Lung (tissue), 4 donors: ENCODE measurements around the genes DOK3 and N4BP3.

DNA sequence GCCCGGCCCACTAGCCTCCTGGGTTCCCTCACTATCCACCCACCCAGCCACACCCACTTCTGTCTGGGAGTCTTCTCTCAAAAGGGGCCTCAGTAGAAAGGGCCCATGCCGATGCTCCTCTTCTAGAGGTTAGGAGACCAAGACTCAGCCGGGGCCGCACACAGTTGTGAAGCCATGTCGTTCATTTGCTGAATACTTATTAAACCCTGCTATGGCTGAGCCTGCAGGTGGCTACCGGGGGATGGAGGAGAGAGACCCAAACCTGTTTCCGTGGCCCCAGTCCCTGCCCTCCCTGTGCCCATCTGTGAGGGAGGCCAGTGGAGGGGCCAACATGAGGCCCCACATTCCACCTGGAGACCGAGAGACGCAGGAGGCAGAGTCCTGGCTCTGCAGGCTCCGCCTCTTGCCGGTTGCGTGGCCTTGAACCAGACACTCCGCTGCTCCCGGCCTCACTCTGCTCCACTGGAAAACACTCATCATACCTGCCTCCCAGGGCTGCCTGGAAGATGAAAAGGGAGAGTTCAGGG is 8.7 kb downstream of the GRK6 start:
- PRO-cap = no peak
- RAMPAGE, long total RNA = no peak
- RRBS = 95% methylated on average over 4 of the region's 14 CpGs

GRCh38 chr5:177445483-177445816 is 1.2 kb upstream of the PRR7 start:
- PRO-cap = no peak
- RAMPAGE, long total RNA = no peak
- RRBS = no CpG with 5 or more reads among the region's 4 CpGs

DNA sequence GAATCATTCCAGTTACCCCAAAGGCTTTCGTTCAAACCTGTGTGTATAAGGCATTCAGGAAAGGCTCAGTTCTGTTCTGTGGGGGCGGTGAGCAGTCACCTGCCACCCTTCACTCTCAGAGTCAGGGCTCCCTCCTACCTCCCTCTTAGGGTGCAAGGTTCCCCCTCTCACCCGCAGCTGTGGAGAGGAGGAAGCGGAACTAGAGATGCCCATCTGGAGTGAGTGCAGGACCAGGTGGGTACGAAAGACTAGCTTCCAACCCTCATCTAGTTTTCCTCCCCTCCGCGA is 7.1 kb downstream of the PRR7 start:
- PRO-cap = no peak
- RAMPAGE, long total RNA = no peak
- RRBS = no CpG with 5 or more reads among the region's 7 CpGs

DNA sequence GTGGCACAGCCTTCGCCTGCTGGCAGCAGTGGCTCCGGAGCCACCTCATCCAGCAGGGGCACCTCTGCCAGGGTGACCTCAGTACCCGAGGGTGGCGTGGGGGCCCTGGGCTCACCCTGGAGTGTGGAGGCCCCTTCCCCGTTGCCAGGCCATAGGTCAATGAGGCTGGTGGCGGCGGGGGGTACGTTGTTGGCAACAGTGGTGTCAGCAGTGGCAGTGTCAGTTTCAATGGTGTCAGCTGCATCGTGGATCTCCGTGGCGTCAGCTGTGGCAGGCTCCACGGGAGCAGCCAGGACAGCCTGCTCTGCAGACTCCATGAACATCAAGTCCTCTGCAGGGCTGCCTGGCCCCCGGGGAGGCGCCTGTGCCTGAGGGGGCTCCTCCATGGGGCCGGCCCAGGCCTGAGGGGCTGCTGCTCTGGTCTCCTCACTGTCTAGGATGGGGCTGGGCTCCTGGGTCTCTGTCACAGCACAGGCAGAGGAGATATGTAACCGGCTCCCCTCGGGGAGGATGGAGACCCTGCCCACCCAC is 11.7 kb downstream of the PRR7 start:
- PRO-cap = no peak
- RAMPAGE, long total RNA = no peak
- RRBS = 80% methylated on average over 2 of the region's 17 CpGs

DNA sequence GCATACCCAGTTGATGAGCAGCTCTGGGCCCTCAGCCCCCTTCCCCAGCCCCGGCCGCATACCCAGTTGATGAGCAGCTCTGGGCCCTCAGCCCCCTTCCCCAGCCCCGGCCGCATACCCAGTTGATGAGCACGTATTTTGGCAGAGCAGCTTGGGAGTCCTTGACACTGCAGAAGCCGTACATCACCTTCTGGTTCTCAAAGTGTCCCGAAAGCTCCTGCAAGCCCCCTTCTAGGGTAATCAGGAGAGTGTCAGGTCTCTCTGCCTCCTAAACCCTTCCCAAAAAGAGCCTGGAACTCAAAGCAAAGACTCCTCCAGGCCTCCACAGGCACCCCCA is 5.5 kb downstream of the DBN1 start:
- PRO-cap = no peak
- RAMPAGE, long total RNA = no peak
- RRBS = no CpG with 5 or more reads among the region's 7 CpGs

GRCh38 chr5:177484525-177485129 is 11.2 kb upstream of the DBN1 start:
- PRO-cap = unidirectional peak, minus-strand start at chr5:177484721; unidirectional peak, minus-strand start at chr5:177484862
- RAMPAGE, long total RNA = no peak
- RRBS = no CpG with 5 or more reads among the region's 12 CpGs

- PRO-cap = no peak
- RAMPAGE, long total RNA = no peak
- RRBS = no CpG with 5 or more reads among the region's 8 CpGs
These were observed 4.8 kb upstream of the PDLIM7 start for GRCh38 chr5:177502087-177502784.

DNA sequence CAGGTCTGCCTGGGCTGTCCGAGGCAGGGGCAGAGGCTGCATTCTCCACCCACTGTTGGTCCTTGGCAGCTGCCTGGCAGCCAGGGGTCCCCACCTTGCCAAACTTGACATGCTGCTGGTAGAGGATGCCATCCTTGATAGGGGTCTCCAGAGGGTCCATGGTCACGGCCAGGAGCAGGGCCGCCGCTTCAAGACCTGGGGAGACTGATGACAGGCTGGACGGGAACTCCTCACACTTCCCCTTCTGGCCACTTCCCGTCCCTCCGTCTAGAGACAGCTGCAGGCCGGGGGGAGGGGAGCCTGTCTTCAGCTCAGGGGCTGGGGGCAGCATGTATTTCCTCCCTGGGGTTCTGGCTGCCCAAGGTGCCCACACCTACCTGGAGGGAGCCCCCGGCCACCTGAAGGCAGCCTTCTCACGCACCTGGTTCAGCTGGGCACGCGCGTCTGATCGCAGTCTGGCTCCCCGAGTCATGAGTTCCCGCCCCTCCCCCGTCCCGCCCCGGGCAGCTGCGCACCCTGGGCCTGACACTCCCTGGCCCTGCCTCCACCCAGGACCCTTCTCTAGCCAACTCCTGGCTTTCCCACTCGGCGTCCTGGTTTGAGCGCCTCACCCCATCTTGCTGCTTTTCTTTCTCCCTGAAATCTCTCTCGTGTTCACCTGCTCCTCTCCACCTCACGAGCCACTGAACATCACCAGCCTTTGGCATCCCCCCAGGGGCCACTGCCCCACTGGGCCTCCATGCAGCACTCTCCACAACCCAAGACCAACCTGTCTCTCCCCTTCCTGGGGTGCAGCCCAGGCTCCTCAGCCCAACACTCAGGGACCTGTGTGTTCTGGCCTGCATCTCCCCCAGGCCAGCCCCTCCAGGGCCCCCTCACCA is at the start of gene DOK3:
Gene DOK3, minus strand, starts transcription at position 446 of the 881 bp plus-strand sequence.
- PRO-cap = no peak
- RAMPAGE, long total RNA = no peak
- RRBS = 9% methylated on average over 7 of the region's 25 CpGs

DNA sequence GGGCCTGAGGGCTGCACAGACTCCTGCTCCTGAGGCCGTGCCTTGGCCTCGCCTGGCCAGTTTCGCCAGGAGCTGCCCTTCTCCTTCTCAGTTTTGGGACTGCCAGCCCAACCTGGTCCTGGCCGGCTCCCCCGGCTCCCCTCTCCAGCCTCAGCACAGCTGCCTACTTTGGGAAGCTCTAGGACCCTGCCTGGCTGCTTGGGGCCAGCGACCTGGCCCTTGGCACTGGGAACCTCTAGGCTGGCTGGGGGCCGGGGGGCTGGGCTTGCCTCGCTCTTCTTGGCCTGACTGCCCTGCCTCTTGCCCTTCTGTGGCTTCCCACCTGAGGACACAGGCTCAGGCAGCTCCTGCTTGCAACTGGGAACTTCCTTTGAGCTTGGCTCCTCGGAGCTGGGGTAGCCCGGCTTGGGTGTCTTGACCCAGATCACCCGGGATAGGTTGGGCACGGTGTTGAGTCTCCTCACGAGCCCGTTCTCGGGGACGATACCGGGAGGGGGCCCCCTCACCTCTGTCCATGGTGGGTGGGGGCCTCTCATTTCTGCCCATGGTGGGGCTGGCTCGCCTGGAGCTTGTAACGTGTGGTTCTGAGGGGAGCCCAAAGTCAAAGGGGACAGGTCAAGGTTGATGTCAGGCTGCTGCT is 7.6 kb upstream of the DDX41 start:
- PRO-cap = no peak
- RAMPAGE, long total RNA = no peak
- RRBS = 94% methylated on average over 7 of the region's 19 CpGs

- PRO-cap = no peak
- RAMPAGE, long total RNA = no peak
- RRBS = 81% methylated on average over 4 of the region's 17 CpGs
These were observed 9.7 kb downstream of the B4GALT7 start for GRCh38 chr5:177609406-177610238.

GRCh38 chr5:177670055-177670486 is 70.1 kb downstream of the B4GALT7 start:
- PRO-cap = no peak
- RAMPAGE, long total RNA = no peak
- RRBS = no CpG with 5 or more reads among the region's 5 CpGs

DNA sequence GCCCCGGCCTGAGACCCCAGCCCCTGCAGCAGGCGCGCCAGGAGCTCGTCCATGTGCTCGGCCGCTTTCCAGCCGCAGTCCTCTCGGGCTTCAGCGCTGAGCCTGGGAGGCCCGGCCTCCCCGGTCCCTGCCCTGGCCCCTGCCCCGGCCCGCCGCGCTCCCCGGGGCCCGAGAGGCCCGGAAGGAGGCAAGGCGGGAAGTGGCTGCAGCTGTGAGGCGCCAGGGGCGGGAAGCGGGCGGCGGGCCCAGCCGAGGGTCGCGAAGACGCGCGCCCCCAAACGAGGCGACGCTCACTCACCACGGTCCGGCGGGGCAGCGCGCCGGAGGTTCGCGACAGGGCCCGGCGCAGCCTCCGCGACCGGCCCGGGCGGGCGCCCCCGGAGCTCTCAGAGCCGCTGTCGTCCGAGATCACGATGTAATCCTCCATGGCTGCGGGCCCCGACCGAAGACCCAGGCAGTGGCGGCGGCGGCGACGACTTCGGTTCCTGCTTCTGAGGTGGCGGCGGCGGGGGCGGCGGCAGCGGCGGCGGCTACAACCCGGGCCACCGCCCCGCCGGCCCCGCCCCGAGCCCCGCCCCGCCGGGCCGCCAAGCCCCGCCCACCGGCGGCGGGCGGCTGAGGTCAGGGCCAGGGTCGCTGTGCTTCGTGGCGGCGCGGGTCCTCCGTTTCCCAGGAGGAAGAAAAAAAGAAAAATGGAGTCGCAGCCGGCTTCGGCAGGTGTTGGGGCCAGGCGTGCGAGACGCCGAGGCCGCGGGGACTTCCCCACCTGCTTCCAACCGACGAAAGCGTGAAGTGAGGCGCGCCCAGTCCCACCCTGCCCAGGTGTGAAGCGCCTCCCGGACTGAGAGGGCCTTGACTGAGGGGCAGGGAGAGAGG is 72.0 kb downstream of the B4GALT7 start:
- PRO-cap = no peak
- RAMPAGE, long total RNA = no peak
- RRBS = no CpG with 5 or more reads among the region's 108 CpGs

- PRO-cap = no peak
- RAMPAGE, long total RNA = no peak
- RRBS = no CpG with 5 or more reads among the region's 81 CpGs
These were observed 56.6 kb downstream of the PROP1 start for GRCh38 chr5:177939183-177940129.

GRCh38 chr5:178068067-178068789 is 45.1 kb upstream of the N4BP3 start:
- PRO-cap = no peak
- RAMPAGE, long total RNA = no peak
- RRBS = no CpG with 5 or more reads among the region's 5 CpGs

DNA sequence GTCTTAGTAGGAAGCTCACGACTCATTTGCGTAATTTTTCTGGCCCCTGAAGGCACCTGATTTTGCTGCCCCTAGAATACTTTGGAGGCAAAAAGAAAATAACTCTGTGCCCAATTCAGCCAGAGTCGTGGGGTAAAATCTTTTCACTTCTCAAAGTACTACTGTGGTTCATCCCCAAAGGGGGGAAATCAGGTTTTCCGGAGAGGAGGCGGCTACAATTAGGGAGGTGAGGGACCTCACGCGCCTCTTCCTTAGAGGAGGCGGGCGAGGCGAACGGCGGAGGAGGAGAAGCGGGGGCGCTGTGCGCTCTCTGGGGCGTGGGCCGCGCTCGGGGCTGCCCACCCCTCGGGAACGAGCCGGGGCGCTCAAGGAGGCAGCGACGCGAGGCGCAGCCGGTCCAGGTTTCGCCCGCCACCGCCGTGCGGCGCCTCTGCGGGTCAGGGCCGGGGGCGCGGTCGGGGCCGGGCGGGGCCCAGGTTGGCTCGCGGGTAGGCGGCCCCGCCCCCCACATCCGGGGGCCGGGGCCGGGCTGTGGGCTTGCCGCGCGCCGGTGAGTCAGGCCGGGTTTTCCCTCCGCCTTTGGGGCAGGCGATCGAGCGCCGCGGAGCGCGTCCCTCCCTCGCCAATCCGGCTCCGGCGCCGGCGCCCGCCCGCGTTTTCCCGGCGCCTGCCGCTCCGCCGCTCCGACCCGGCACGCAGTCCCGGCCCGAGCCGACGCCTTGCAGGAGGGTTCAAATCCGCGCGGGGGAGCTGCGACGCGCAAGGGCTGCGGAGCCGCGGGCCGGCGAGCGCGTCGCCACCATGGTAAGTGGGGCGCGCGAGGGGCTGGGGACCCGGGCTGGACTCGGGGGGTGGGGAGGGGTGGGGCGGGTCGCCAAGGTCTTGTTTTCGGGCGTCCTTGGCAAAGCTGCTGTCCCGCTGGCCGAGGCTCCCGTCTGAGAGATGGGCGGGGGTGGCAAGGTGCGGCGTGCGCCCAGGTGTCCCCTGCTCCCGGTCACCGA is at the start of gene N4BP3:
Gene N4BP3, plus strand, starts transcription at position 565 of the 1,001 bp plus-strand sequence.
- PRO-cap = bidirectional peak, plus-strand start at position 734 of the sequence, minus-strand start at position 432 of the sequence
- RAMPAGE, long total RNA = no peak
- RRBS = 2% methylated on average over 52 of the region's 114 CpGs

GRCh38 chr5:178179796-178180548 is 7.2 kb downstream of the GMCL2 start:
- PRO-cap = no peak
- RAMPAGE, long total RNA = no peak
- RRBS = no CpG with 5 or more reads among the region's 7 CpGs

DNA sequence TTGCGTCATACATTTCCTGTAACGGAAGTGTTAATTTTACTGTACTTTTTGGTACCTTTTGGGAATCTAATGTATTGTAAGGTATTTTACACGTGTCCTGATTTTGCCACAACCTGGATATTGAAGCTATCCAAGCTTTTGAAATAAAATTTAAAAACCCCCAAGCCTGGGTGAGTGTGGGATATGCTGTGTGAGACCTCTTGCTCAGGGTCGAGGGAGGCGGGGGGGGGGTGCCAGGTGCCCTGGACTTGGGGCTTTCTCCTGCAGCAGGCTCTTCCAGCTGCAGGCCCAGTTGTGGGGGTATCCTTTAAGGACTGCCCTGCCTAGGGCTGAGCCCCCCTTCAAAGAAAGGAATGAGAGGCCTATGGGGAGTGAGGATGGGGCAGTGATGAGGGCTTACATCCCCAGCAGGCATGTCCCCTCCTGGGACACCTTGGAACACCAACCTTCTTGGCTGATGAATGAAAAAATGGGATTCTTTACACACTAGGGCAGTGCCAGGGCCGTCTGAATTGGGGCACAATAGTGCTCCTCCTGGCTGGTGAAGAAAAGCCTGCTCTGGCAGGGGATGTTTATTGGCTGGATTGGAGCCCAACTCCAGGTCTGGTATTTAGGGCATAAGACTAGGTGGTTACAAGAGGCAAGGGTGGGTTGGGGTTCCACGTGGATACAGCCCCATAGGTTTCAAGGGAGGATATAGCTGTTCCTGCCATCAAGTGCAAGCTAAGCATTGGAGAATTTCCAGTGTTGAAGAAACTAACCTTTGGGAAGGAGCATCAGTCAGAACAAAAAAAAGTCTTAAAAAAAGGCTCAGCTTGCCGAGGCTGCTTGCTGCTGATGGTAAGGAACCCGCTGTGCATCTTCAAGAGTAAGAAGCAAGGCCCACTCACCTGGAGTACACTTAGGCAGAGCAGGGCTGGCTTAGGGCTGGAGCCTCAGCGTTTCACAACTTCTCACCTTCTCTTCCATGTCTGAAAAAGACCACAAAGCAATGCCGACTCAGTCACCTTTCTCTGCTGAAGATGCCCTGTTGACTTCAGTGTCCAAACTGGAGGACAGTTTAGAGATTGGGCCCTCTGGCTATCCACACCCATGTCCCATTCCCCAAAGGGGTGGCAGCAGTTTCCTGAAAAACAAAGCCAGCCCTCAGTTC is 7.0 kb downstream of the HNRNPAB start:
- PRO-cap = no peak
- RAMPAGE, long total RNA = no peak
- RRBS = no CpG with 5 or more reads among the region's 11 CpGs

GRCh38 chr5:178215896-178216704 is 11.8 kb downstream of the HNRNPAB start:
- PRO-cap = no peak
- RAMPAGE, long total RNA = no peak
- RRBS = no CpG with 5 or more reads among the region's 12 CpGs

DNA sequence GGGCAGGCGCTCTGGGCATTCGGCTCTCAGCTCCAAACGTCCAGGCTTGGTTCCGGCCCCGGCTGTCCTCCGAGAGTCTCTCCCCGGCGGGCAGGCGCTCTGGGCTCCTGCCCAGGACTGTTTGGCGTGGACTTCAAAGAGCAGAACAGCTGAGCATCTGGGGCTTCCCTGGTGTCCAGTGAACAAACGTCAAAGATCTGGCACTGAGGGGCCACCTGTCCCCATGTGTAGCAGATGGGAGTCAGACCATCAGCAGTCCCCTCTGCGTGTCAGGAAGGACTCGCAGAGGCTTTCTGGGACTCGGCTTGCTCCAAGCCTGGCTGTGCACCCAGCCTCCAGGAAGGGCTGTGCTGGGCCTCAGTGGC is 164.1 kb upstream of the PHYKPL start:
- PRO-cap = no peak
- RAMPAGE, long total RNA = no peak
- RRBS = no CpG with 5 or more reads among the region's 14 CpGs

- PRO-cap = no peak
- RAMPAGE, long total RNA = no peak
- RRBS = no CpG with 5 or more reads among the region's 20 CpGs
These were observed 43.7 kb downstream of the COL23A1 start for GRCh38 chr5:178546265-178547132.